ENCODE data around the gene LAPTM4A.

- PRO-cap, 7 experiments, result peak in 2 of 7 experiments; most common minus-strand start chr2:19902620 (in 2)
Observed at GRCh38 chr2:19902433-19902935, 701 bp upstream of the TTC32 start.

- PRO-cap, 7 experiments, result peak in 7 of 7 experiments; most common plus-strand start chr2:20052137 (in 6); most common minus-strand start chr2:20051589 (in 4)
Observed at GRCh38 chr2:20051306-20052445, at the start of gene LAPTM4A. Gene LAPTM4A (minus strand): TSS chr2:20051628.

DNA sequence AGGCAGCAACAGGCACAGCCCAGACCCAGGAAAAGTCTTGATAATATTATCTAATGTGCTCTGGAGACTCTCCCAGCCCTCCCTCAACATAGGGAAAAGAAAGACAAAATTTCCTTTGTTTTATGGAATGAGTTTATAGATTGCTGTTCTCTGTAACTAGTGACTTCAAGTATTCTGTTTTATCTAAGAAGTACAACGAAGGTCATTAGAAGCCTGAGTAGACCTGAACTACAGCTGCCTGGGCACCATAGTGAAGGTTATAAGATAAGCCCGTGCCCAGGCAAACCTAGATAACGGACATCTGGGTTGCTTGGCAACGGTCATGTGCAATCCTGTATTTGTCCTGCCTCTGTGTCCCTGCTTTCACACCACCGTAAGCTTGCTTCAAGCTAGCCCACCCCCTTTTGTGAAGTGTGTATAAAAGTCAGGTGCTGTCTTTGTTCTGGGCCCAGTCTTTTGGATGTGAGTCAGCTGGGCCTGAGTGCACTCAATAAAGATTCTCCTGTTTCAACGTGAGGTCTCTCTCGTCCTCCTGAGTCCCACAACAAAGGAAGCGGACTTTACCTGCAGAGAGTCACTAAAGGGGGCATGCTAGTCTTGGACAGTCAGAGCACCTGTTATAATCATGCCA is 22.6 kb upstream of the LAPTM4A start:
- PRO-cap, 7 experiments, result no peak in any of the 7 experiments

- PRO-cap, 7 experiments, result no peak in any of the 7 experiments
Observed at GRCh38 chr2:20136155-20136642, 84.8 kb upstream of the LAPTM4A start.

- PRO-cap, 7 experiments, result no peak in any of the 7 experiments
Observed at GRCh38 chr2:20145516-20146066, 79.3 kb downstream of the SDC1 start.

DNA sequence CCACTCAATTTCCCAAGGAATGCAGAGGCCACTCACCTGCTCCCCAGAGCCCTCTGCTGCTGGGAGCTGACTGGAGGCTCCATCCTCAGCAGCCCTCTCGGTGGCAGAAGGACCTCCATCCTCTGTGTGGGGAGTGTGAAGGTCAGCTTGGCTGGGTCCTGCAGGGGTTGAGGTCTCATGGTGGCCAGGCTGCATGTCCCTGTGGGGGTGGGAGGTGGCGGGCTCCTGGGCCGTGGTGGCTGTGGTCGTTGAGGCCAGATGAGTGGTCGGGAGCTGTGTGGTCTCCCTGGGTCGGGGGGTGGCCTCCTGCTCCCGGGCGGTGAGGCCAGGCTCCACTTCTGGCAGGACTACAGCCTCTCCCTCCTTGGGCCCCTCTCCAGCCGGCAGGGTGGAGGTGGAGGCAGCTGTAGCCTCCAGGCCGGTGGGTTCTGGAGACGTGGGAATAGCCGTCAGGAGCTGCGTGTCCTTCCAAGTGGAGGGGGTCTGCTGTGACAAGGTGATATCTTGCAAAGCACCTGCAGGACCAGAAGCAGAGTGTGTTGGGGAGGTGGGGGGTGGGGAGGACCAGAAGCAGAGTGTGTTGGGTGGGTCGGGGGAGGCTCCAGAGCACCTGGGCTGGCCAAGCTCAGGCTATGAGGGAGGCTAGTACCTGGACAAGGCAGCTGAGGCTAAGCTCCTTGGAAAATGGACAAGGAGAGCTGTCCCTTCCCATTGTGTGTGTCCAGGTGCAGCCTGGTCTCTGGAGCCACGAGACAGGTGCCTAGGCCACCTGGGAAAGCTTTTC is 21.0 kb downstream of the SDC1 start:
- PRO-cap, 7 experiments, result no peak in any of the 7 experiments

DNA sequence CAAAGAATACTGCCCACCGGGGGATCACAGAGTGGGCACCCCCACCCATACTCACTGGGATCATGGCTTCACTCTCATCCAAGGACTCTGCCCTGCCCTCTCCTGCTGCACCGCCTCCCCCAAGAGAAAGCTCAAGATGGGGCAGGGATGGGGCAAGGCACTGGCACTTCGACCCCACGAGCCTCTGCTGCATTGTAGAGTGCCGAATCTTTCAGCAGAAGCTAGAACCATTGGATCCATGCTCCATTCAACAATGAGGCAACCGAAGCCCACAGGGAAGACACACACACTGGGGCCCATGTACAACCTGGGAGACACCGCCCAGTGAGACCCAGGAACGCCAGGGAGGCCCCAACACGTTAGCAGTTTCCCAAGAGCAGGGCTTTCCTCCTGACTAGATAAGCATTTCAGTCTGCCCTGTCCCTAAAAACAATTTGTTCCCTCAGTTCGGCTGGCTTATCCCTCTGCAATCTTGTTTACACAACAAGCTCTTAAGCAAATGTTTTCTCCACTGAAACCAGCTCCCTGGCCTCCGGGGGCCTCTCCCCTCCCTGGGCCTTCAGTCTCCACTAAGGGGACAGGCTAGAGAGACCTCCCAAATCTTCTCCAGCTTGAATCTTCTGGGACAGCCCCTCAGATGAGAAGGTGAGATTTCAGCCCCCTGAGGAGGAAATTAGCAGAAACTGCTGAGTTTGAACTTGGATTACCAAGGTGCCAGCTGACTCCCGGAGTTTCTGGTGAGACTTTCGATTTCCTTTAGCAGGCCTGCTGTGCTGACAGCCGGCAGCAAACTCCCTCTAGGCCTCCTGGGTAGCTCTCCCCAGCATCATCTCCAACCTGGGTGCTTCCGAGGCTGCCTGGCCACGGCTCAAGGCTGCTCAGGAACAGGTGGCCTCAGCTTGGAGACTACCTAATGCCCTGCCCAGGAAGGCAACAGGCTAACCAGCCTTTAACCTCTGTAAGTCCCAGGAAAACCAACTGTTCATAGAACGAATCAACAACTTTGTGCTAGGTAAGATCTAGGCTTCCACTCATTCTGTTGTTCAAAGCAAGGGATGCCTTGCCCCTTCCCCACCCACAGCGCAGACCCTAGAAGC is 16.7 kb downstream of the SDC1 start:
- PRO-cap, 7 experiments, result no peak in any of the 7 experiments

DNA sequence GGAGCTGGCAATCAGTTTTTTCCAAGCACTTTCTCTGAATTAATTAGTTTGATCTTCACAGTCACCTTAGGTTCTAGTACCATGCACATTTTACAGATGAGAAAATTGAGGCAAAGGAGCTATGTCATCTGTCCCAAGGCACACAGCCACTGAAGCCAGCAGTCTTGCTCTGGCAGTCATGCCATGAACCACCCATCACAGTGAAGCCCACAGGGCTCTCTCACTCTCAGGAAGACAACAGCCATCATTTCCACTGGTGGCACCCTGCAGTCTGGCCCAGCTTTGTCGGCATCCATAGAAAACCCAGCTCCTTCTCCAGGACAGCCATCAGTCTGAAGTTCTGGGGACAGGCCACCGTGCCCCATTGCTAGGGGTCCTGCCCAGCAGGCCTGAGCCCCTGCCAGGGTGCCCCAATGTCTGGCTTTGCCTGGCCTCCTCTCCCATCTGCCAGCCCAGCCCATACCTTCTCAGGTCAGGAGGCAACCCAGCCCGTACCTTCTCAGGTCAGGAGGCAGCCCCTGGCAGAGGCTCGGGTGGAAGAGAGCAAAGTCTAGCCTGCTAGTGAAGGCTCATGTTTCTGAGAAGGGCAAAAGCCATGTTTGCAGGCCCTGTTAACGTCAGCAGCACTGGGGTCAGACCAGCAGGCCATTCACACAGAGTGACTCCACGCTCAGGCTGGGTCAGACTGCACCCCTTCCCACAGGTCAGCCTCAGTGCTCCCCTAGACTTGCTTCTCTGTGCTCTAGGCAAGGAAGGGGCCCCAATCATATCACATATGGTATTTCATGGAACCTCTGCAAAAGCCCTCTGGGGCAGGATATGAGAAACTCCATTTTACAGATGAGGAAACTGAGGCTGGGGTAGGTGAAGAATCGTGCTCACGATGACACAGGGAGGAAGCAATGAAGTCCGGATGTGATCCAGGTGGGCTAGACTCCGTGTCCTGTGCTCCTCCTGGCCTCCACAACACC is 9.8 kb downstream of the SDC1 start:
- PRO-cap, 7 experiments, result no peak in any of the 7 experiments

GRCh38 chr2:20222811-20223805 is 1.8 kb downstream of the SDC1 start:
- PRO-cap, 7 experiments, result no peak in any of the 7 experiments

DNA sequence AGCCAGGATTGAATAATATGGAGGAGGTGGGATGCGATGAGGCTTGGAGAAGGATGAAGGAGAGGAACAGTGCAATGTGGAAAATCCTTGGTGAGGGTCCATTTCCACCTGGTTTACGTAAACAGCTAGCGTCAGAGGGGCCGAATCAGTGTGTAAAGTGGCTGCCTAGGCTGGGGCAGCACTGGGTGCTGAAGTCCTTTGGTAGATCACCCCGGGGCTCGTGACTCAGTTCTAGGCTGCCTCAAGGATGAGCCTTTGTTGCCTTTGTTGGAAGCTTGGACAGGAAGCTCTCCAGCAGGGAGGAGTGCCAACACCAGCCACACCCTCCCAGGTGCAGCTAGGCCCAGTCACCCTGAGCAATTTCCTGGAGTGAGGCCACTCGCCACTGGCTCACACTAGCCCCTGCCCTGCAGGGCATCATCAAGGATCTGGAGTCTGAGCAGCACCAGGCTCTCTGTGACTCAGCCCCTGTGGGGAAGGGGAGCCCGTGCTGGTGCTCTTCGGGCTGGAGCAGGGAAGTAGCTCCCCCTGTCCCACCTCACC is 6.6 kb upstream of the SDC1 start:
- PRO-cap, 7 experiments, result no peak in any of the 7 experiments

- PRO-cap, 7 experiments, result no peak in any of the 7 experiments
Observed at GRCh38 chr2:20241964-20242771, 17.2 kb upstream of the SDC1 start.

DNA sequence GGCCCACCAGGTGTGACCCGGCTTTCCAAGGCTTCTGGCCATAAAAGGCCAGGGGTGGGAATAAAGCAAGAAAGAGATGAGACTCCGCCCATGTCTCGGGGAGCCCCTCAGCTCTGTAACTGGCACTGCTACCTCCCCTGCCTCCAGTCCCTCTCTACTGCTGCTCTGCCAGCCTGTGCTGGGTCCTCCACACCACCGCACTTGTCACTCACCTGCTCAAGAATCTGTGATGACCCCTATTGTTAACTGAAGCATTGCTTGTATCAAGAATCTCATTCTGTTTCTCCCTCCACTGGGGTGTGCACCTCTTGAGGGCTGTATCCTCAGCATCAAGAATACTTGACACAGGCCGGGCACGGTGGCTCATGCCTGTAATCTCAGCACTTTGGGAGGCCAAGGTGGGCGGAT is 18.2 kb upstream of the SDC1 start:
- PRO-cap, 7 experiments, result no peak in any of the 7 experiments

DNA sequence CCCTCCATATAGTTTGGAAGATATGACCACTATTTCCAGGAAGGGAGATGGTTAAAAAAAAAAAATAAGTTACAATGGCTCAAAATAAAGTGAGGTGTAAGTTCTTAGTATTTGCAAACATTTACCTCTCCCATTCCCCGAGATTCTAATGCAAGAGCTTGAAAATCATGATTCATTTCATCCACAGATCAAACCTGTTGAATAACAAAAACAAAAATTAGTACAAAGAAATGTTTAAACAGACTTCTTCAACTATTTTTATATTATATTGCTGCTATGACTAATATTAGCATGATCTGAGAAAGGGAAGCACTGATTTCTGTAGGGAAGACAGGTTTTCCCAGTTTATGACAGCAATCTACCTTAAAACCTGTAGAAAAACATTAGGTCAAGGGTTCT is 23.5 kb downstream of the PUM2 start:
- PRO-cap, 7 experiments, result no peak in any of the 7 experiments

DNA sequence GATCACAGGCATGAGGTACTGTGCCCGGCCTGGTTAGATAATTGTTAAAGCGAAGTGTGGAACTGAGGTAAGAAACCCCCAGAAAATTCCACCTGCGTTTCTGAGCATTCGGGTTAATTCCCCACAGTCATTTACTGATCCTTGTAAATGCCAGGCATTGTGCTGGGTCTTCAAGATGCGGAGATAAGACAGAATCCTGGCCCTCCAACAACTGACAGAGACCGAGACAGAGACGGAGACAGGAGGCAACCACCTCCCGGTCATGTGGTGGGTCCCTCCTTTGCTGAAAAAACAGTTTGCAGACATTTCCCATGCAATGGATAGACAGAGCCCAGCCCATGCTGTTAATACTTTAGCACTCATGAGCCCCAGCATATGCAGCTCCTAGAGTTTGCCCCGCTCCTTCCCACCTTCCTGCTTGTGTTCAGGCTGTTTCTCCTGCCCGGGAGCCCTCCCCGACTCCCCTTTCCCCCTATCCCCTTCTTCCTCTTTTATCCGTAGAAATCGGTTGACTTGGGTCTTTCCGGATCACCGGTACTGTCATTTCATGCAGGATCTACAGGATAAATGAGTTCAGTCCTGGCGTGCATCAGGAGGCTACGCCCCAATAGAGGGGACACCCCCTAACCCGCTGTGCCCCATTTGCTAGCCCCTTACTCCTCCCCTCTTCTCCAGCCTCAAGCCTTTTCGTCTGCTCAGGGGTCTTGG is 1.6 kb upstream of the RHOB start:
- PRO-cap, 7 experiments, result no peak in any of the 7 experiments

GRCh38 chr2:20447243-20447423 is 259 bp downstream of the RHOB start:
- PRO-cap, 7 experiments, result no peak in any of the 7 experiments

DNA sequence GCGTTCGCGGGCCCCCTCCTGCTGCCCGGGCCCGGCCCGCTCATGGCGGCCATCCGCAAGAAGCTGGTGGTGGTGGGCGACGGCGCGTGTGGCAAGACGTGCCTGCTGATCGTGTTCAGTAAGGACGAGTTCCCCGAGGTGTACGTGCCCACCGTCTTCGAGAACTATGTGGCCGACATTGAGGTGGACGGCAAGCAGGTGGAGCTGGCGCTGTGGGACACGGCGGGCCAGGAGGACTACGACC is 472 bp downstream of the RHOB start:
- PRO-cap, 7 experiments, result peak in 1 of 7 experiments; most common plus-strand start position 165 of the sequence (in 1)

- PRO-cap, 7 experiments, result no peak in any of the 7 experiments
Observed at GRCh38 chr2:20468933-20469539, 22.2 kb downstream of the RHOB start.

DNA sequence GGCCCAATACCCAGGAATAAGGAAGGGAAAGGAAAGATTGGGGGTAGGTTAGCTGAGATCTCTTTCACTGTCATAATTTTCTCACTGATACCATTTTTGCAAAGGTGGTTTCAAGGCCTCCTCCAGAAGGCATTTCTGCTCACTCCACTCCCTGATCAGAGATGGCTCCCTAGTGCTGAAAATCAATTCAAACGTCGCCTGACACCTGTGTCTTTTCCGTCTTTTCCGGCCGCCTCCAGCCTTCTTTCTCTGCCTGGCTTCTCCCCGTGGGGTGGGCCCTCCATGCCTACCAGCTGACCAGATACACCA is 90.9 kb downstream of the RHOB start:
- PRO-cap, 7 experiments, result no peak in any of the 7 experiments

DNA sequence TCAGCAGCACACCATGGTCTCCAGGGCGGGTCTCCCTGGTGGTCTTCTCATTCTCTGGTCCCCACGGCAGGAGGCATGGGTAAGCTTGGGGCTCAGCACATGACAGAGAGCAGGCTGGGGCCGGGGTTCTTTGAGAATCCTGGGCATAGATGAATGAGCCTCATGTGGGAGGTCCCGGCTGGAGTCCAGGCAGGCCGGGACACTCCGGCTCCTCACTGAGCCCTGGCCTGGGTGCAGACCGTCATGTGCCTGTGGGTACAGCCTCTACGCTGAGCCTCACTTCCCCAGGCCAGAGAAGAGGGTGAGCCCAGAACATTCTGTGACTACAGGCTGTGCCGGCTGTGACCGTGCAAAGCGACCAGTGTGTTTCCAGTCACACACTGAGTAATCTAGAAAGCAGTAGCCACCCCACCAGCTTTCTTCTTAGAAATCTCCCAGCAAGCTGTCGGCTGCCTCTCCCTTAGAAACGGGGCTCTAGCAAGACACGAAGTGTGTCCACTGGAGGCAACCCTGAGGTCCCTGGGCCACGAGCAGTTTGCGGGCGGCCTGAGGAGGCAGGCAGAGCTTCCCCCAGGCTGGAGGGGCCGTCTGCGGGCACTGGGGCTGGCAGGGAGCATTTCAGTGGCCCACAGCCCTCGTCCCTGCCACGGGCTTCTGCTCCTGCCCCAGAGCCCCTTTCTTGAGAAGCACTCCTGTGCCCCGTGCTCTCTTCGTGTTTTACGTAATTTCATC is 93.2 kb downstream of the RHOB start:
- PRO-cap, 7 experiments, result no peak in any of the 7 experiments

DNA sequence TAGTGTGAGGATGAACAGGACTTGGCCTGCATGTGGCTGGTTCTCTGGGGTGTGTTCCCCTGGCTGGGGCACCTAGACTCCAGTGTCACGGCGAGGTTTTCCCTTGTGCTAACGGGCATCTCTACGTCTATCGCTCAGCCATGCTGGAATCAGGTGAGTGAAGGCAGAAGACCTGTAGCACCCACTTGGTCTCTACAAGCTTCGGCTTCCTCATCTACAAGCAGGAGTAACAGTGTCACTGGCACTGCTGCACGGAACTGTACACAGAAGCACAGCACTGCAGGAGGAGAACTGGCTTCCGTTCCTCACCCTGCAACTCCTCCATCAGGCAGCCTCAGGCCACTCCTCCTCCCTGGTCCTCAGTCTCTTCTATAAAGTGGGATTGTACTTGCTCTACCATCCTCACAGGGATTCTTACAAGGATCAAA is 30.6 kb downstream of the HS1BP3 start:
- PRO-cap, 7 experiments, result no peak in any of the 7 experiments